HGPS cell (cell line): Measurements from ENCODE around the genes IDS and MAGEA9.

DNA sequence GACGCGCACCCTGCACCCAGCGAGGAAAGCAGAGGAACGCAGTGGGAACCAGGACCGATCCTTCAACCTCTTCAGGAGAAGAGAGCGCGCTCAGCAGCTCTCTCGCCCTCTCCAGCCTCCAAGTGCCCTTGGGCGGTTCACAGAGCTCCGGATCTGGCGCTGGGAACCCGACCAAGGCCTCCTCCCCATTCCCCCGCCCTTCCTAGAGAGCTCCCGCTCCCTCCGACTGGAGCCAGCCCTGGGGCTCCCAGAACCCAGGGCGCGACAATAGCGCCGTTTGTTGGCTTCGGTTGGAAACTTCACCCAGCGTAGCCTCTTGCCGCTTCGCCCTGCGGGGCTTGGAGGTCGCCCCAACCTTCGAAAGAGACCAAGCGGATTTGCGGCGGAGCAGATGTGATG, 3.1 kb upstream of the SOX3 start:
- RRBS = no CpG with 5 or more reads among the region's 29 CpGs

- RRBS = no CpG with 5 or more reads among the region's 3 CpGs
Measured at GRCh38 chrX:142194146-142194497, 11.0 kb downstream of the MAGEC2 start.

DNA sequence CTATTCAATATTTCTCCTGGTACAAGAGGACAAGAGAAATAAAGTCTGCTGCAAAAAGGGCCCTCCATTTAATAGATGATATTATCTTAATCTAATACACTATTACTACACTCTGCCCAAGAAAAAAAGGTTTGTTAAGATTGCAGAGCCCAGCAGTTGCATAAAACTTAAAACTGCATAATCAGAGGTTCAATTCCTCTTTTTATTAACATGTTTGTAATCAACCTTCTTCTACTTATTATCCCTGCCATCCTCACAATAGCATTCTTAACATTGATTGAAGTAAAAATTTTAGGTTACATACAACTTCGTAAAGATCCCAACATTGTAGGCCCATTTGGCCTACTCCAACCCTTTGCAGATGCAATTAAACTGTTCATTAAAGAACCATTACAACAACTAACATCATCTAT, 84.4 kb downstream of the SPANXN3 start:
- RRBS = no CpG with 5 or more reads among the region's 1 CpG

- RRBS = no CpG with 5 or more reads among the region's 2 CpGs
Measured at GRCh38 chrX:144662913-144663257, 584.4 kb upstream of the SPANXN1 start.

GRCh38 chrX:145819520-145819901, 1.9 kb downstream of the SLITRK2 start:
- RRBS = no CpG with 5 or more reads among the region's 1 CpG

- RRBS = no CpG with 5 or more reads among the region's 4 CpGs
Measured at GRCh38 chrX:148380483-148381042, 119.9 kb upstream of the AFF2 start.

- RRBS = no CpG with 5 or more reads among the region's 6 CpGs
Measured at GRCh38 chrX:148577283-148577684, 76.9 kb downstream of the AFF2 start.

DNA sequence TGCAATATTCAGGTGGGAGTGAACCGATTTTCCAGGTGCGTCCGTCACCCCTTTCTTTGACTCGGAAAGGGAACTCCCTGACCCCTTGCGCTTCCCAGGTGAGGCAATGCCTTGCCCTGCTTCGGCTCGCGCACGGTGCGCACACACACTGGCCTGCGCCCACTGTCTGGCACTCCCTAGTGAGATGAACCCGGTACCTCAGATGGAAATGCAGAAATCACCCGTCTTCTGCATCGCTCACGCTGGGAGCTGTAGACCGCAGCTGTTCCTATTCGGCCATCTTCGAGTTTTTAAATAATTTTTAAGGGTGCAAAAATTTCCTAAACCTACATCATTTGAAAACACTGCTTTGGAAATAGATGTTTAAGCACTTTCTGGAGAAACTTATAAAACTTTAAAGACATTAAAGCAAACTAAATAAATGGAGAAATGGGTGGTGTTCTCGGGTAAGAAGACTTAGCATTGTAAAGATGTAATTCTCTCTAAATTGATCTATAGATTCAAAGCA, 231.3 kb downstream of the ENSG00000287585 start:
- RRBS = no CpG with 5 or more reads among the region's 19 CpGs

GRCh38 chrX:149504673-149505769, at the start of gene IDS:
Gene IDS, minus strand, starts transcription at chrX:149505306.
- RRBS = 2% methylated on average over 10 of the region's 60 CpGs

DNA sequence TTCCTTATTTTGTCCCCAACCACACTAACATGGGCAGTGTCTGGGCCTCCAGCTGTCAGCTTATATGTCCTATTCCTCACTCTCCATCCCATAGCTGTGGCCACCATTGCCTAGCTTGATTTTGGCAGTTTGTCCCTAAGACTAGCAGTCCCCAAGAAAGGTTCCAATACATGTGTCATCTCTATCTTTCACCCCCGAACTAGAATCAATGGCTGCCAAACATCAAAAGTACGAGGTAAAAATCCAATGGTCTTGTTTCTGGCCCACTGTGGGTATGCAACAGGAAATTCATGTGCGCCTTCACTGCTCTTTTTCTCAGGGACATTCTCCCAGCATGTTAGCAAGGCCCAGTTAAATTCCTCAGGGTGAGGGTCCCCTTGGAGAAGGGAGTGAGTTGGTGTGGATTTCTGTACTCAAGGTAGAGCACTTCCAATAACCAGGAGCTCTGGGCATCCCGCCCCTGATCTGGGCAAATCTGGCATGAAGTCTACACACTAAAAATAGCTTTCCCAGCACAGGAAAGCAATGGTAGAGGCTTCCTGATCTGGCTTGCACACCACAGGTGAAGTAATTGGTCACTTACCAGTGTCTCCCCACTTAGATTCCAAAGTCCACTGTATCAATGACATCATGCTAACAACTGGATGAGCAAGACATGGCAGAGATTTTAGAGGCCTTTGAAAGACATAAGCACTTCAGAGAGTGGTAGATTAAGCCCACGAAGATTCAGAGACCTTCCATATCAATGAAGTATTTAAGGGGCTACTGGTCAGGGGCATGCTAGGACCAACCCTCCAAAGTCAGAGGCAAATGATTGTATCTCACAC, 17.7 kb upstream of the IDS start:
- RRBS = no CpG with 5 or more reads among the region's 5 CpGs

DNA sequence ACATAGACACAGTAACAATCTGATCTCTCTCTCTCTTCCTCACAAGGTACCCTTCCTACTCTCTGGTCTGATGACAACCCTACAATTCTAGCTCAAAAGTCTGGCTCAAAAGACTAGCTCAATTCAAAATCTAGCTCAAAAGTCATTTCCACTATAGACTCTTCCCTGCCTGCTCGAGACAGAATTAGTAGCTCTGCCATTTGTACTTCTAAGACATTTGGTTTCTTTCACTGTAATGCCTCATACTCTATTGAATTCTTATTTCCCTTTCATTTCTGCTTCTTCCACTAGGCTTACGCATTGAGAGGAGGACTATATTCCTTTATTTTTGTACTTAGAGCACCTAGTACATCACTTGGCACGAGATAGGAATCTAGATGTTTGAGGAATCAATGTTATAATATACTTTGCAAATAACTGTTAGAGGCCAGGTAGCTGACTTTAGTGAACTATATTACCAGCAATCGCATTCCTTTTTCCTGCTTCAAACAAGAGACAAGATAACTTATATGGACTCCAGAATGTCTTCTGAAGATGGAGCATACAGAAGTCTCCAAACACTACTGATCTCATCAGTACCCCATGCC, 4.0 kb downstream of the TMEM185A start:
- RRBS = no CpG with 5 or more reads among the region's 4 CpGs

- RRBS = no CpG with 5 or more reads among the region's 11 CpGs
Measured at GRCh38 chrX:149781606-149781989, at the start of gene MAGEA9. Gene MAGEA9, plus strand, starts transcription at chrX:149781930.

DNA sequence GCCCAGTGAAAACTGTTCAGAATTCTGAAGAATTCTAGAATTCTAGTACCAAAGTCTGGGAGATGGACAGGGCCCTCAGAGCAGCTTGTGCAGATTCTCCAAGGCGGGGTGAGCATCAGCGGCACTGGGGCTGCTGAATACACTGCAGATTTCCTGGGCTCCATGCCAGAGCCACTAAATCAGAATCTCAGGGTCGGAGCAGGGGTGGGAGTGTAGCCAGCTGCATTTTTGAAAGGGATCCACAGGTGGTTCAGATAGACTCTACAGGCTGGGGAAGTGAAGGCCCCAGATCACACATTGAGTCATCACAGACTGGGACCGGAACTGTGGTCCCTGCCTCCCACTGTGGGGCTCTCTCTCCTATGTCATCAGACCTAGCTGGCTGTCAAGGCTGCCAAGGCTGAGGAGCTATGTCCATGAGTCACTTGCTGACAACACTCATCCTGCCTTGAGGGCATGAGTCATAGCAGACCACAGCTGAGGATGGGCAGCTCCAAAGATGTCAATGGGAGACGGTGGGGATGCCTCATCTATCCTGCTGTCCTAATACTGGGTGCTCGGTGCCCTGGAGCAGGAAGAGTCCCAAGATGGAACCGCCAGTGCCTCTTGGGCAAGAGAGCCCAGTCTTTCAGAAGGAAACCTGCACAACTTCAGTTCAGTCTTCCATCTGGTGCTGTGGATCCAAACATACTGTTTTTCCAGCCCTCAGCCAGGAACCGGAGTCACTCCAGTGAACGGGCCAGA, 162.2 kb upstream of the MAMLD1 start:
- RRBS = no CpG with 5 or more reads among the region's 9 CpGs

GRCh38 chrX:150202691-150203227, 160.4 kb upstream of the MAMLD1 start:
- RRBS = no CpG with 5 or more reads among the region's 9 CpGs

DNA sequence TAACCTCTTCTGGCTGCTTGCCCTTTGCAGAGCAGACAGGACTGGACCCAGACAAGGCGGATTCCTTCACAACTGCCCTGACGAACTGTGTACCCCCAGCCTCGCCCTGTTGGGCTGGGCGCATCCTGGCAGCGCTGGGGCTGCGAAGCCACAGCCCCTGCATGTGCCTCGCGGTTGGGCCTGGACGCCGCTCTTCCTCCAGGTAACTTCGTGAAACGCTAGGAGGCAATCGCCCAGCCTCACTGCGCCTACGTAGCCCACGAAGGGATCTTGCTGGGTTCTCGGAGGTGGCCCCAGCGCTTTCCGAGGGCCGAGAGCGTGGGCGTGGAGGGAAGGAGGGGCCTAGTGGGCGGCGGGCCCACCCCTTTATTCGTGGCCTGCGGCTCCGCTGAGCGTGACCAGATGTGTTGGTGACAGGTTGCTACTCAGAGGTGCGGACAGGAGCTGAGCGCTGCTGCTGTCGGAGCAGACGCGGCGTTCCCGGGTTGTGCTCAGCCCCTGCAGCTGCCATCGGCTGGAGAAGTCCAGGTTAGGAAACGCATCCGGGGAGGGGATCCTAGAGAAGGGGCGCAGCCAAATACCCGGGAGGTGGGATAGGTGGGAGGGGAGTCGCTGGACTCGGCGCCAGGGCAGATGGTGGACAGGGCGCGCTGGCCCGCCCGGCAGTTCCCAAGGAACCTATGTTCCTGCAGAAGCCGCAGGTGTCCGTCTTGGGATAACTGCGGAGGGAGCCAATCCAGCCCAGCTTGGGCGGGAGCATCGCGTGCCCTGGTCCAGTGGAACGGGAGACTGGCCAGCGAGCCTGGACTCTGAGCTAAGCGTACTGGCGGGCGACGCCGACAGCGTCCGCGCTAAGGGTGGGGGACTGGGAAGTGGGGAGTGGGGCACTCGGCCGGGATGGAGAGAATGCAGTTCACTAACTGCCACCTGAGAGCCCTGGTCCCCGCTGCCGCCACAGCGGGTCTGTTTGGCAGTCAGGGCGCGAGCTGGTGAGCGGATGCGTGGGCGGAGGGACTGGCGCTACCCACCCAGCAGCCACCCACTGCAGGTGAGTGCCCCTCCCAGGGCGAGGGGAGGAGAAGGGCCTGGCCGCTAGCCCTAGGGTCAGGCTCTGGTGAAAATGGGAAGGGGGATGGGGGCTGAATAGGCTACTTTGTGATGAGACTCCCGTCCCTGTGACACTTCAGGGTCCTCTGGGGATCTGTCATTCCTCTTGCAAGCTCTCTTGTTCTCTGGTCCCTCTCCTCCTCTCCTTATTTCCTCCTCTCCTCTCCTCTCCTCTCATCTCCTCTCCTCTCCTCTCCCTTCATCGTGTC, 1.5 kb upstream of the MAMLD1 start:
- RRBS = 2% methylated on average over 10 of the region's 78 CpGs

DNA sequence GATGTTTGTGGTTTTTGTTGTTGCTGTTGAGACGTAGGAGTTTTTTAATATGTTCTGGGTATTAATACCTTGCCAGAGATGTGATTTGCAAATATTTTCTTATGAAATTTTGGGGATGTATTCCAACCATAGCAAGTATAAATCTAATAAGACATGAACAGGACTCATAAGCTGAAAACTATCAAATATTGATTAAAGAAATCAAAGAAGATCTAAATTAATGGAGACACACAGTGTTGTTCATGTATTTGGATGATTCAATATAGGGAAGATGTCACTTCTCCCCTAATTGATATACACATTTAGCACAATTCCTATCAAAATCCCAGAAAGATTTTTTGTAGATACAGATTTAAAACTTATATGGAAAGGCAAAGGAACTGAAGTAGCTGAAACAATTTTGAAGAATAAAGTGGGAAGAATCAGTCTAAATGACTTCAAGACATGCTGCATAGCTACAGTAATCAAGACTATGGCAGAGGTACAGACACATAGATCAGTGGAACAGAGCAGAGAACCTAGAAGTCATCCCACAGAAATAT, 13.3 kb downstream of the MTMR1 start:
- RRBS = no CpG with 5 or more reads among the region's 1 CpG

DNA sequence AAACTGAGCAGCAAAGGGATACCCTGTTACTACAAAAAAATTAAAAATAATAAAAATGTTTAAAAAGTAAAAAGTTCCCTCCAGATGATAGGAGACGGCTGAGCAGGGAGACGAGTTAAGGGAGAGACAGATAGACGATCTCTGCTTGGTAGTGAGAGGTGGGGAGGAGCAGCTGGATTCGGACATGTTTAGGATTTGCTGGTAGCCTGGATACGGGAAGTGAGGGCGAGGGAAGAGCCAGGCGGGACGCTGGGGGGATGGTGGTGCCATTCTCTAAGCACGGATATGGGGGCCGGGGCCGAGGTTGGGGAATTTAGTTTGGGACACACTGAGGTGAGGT, 17.1 kb upstream of the HMGB3 start:
- RRBS = no CpG with 5 or more reads among the region's 11 CpGs

DNA sequence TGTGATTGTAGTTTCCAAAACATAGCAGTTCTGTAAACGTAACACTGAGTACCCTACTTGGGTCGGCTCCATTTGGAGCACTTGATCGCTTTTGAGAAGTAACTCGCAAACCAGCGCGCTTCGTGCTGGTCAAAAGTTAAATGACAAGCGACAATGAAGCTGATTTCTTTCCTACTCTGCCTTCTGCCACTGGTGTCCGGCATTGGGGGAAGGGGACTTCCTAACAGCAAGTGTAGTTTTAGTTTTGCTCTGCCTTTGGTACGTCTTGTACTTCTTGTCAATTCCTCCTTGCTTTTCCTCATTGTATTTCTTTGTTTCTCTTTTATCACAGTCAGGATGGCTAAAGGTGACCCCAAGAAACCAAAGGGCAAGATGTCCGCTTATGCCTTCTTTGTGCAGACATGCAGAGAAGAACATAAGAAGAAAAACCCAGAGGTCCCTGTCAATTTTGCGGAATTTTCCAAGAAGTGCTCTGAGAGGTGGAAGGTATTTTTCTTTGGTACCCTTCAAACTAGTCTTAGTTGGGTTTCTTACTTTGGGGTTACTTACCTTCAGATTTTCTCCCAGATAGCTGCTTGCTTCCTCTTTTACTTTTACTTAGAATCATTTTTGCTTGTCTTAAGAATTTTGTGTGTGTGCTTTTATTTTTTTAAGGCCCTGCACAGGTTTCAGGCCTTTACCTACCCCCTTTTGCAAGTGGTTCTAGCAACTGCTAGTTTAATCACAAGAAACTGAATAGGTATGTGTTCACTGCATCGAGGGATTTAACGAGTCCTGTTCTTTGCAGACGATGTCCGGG, 2.3 kb downstream of the HMGB3 start:
- RRBS = no CpG with 5 or more reads among the region's 16 CpGs

- RRBS = no CpG with 5 or more reads among the region's 4 CpGs
Measured at GRCh38 chrX:151405036-151405764, 8.2 kb downstream of the VMA21 start.

DNA sequence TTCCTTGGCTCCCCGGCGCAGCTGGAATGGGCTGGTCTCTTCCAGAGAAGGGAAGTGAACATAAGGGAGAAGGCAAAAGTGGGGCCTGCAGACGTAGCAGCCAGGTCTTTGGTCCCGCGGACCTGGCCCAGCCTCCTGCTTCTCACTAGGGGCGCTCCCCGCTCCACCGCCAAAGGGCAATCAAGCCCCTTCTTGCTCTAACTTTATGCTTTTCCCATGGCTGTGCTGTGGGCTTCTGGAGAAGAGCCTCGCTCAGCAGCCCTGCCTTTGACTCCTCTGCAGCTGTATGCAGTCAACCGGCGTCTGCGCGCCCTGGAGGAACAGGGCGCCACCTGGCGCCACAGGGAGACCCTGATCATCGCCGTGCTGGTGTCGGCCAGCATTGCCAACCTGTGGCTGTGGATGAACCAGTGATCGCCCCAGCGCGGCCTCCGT, 6.5 kb downstream of the FATE1 start:
- RRBS = no CpG with 5 or more reads among the region's 22 CpGs